ENCODE results near the genes LOXL4 and GOT1.

DNA sequence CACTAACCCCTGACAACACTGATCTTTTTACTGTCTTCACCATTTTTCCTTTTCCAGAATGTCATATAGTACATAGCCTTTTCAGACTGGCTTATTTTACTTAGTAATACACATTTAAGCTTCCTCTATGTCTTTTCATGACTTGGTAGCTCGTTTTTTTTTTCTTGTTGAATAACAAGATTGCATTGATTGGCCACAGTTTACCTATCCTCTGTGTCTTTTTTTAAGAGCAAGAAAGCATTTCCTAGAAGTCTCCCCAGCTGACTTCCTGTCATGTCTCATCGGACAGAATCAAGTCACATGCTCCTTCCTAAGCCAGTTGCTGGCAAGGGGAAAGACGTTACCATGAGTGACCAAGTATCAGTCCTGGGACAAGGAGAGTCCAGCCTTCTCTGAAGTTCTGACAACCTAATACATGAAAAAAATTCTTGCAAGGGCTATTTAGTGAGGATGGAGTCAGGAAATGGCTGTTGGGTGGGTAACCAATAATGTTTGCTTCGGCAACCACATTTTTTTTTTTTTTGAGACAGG is 24.8 kb upstream of the SFRP5 start:
- RRBS = no CpG with 5 or more reads among the region's 4 CpGs

DNA sequence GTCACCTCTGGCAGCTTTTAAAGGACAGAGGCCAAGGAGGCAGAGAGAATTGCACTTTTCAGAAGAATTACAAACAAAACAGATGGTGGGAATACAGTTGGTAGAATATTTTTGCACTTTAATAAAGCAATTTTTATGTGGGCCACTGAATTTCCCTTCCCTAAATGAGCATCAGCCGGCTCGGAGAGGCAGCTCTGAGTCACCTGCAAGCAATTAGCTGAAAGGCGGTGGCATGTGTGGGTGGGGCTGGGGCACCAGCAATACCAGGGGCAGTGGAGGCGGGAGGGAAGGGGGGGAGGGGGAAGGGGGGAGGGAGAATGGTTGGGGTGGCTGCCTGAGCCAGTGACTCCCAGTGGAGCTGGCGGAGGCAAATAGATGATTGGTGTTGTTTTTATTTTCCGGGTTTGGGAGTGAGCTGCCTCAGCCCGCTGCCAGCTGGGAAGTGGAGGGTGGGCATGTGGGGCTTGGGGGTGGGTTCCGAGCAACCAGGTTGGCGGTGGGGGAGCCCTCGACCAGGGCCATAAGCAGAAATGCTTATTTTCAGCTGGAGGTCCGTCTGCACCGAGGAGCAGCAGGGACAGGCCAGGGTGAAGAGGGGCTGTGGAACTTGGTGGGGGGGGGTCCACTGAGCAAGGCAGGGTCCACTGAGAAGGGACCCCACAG is 39.3 kb downstream of the GOLGA7B start:
- RRBS = no CpG with 5 or more reads among the region's 12 CpGs

- RRBS = no CpG with 5 or more reads among the region's 18 CpGs
These were observed 18.5 kb downstream of the R3HCC1L start for GRCh38 chr10:98152933-98153445.

- RRBS = no CpG with 5 or more reads among the region's 5 CpGs
These were observed 29.4 kb downstream of the R3HCC1L start for GRCh38 chr10:98163698-98164495.

DNA sequence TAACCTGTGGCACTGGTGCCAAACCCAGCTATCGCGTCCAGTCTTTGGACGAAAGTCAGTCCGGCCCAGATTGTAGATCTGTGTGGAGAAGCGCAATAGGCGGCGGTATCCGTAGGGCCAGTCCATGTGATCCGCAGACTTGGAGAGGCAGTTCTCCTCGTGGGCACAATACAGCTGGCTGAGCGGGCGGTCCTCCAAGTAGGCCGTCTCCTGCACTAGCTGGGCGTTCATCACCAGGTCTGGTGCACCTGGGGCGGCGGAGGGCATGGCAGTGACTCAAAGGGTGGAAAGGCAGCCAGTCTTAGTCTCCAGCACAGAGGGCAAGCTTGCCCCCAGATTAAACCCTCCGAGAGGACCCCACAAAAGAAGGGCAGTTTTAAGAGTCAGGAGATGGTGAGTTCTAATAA is 14.4 kb downstream of the LOXL4 start:
- RRBS = no CpG with 5 or more reads among the region's 17 CpGs

- RRBS = 17% methylated on average over 34 of the region's 96 CpGs
These were observed at the start of gene LOXL4 for GRCh38 chr10:98267576-98268866. LOXL4 (minus strand) TSS chr10:98268194.

GRCh38 chr10:98268867-98269138 is 809 bp upstream of the LOXL4 start:
- RRBS = no CpG with 5 or more reads among the region's 2 CpGs

- RRBS = no CpG with 5 or more reads among the region's 4 CpGs
These were observed 6.9 kb upstream of the LOXL4 start for GRCh38 chr10:98274846-98275249.

DNA sequence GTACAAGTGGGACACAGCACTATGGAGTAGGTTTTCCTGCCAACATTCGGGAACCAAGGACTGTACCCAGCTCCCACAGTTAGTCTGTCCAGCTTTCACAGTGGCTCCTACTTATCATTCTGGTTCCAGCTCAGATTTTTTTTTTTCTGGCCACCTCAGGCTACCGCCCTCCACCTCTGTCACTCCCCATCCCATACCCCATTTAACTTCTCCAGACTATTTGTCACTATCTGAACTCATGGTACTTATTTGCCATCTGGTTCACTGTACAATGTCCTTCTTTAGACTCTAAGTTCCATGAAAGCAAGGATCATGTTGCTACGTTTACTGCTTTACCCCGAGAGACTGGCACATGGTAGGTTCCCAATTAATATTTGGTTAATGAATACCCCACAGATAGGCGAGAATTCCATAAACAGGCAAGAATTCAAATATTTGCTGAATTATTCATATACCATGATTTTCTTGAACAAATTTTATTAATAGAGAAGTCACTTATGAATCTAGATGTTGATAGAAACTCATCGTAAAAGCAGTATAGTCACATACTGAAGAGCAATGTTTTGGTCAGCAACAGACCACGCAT is 9.8 kb downstream of the HPS1 start:
- RRBS = no CpG with 5 or more reads among the region's 7 CpGs

GRCh38 chr10:99304136-99304708 is 24.9 kb upstream of the CNNM1 start:
- RRBS = no CpG with 5 or more reads among the region's 2 CpGs

GRCh38 chr10:99330064-99330801 is 1.1 kb downstream of the CNNM1 start:
- RRBS = 11% methylated on average over 24 of the region's 68 CpGs

- RRBS = 7% methylated on average over 7 of the region's 41 CpGs
These were observed at the start of gene GOT1 for GRCh38 chr10:99430019-99430777. GOT1 (minus strand) TSS chr10:99430624.

- RRBS = no CpG with 5 or more reads among the region's 1 CpG
These were observed 3.0 kb upstream of the GOT1 start for GRCh38 chr10:99433379-99433851.

DNA sequence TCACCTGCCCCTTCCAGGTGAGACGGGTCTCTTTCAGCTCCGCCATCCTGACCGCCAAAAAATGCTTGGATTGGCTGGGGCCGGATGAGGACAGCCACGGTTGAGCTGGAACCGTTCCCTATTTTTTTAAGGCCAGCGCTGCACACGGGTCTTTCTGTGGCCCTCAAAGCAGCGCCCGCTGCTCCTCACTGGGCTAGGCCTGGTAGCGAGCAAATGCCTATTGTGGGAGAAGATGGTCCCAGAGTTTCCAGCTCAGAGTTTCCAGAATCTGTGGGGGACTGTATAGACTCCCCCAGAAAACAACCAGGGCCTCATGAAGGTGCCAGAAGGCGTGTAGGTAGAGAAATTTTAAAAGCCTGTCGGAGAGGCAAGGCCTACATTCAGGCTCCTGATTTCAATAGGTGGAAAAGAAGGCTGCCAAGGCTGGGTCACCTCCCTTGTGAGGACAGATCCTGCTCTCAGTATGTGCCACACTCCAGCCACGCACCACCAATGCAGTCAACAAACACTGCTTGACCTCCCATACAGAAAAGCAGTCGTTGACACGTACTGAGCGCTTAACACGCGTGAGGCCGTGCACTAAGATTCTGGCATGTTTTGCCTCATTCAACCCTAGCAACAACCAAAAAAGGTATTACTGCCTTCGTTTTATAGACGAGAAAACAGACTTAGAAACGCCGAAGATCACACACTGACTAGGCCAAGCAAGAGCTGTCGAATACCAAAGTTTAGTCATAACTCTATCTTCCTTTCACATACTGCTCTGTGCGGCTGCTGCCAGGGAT is 1.1 kb upstream of the NKX2-3 start:
- RRBS = no CpG with 5 or more reads among the region's 26 CpGs

GRCh38 chr10:99533924-99534773 is 1.4 kb downstream of the NKX2-3 start:
- RRBS = no CpG with 5 or more reads among the region's 37 CpGs

DNA sequence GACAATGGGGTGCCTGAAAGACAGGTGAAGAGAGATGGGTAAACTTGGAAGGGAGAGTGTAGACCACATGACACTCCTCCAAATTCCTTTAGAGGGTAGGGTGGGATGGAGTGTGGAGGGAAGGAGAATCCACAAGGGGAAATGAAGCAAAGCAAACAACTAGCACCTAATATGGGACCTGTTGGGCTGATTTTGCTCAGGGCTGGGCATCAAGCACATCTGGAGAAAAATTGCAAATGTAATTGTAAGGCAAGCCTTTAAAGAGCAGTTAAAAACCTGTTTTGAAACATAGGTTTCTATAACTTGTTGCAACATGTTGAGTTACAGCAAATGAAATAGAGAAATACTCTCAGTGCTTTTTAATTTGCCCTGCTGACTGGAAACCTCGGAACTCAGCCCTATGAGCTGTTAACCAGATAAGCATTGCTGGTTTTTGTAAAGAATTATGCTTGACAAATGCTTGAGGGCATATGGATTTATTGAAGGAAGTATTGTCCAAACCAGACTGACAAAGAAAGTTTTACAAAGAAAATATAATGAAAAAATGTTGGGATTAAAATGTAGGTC is 2.7 kb upstream of the ENTPD7 start:
- RRBS = no CpG with 5 or more reads among the region's 1 CpG

DNA sequence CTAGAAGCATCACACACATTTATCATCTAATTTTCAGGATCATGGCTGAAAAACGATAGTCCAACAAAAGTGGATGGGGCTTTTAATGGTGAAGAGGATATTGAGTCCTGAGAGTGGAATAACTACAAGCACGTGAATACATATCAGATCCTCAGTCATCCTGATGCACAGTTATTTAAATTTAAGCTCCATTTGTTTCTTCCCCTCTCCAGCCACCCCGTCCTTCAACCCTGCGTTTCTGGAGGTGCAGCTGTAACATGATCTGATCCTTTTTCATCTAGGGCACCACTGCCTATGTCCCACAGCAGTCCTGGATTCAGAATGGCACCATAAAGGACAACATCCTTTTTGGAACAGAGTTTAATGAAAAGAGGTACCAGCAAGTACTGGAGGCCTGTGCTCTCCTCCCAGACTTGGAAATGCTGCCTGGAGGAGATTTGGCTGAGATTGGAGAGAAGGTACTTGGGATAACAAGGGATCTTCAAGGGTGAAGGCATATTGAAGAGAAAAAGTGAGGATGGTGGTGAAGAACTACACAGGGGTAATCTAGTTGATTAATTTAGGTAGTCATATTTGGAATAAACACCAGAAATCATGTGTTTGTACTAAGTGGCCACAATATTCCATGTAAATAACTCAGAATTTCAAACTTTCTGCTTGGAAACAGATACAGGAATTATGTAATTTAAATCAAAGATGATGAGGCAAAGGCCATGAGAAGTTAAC is 34.8 kb downstream of the ABCC2 start:
- RRBS = no CpG with 5 or more reads among the region's 4 CpGs

DNA sequence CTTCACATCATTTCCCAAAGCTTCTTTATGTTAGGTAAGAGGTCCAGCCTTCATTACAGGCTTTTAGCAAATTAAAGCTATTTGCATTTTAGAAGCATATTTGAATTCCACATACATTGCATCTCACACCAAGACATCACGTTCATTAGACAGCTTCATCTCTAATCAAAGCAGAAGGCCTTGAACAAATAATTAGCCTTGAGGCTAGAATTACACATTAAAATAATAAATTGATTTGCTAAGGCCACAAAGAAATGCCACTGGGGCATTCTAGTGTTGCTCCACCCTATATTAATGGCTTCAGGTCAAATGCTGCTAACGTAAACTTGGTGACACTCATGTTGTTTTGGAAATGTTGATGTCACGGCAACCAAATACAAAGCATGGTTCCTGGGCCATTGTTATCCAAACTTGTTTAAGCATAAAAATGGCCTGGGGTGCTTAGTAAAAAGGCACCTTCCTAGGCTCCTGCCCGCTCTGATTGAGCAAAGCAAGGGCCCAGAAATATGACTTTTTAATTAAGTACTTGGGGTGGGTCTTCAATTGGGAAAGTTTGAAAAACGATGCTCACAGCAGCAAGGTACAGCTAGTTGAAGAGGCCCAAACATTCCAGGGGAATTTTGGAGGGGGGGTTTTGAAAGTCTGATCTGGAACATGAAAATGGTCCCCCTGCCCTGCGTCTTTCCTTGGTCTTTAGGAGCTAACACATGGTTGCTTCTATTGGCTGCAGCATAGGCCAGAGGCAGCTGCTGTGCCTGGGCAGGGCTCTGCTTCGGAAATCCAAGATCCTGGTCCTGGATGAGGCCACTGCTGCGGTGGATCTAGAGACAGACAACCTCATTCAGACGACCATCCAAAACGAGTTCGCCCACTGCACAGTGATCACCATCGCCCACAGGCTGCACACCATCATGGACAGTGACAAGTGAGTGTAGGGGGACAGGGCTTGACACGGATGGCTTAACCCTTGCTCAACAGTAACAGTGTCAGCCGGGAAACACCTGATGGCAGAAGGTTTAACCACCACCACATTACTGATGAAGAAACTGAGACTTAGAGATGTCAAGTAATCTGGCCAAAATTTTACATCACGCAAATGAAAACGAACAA is 67.8 kb downstream of the ABCC2 start:
- RRBS = no CpG with 5 or more reads among the region's 16 CpGs

DNA sequence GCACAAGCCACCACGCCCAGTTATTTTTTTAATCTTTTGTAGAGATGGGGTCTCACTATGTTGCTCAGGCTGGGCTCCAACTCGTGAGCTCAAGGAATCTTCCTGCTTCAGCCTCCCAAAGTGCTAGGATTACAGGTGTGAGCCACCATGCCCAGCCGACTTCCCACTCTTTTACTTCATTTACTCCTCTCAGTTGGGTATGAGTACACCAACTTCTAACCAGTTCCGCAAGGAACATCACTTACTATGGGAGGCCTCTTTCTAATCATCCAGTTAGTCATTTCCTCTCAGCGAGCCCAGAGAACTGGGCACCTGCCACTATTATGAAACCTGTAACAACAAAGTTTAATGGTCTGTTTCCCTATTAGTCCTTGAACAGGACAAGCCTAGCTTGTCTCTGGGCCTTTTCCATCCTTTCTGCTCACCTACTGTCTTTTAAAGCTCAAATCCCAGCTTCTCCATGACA is 88.9 kb downstream of the DNMBP start:
- RRBS = no CpG with 5 or more reads among the region's 5 CpGs

GRCh38 chr10:99923418-99923831 is 86.3 kb downstream of the DNMBP start:
- RRBS = no CpG with 5 or more reads among the region's 2 CpGs

All from OVCAR3 (cell line).